Breast (tissue), 4 donors: Measurements from ENCODE around the gene SDK1.

- PRO-cap, 3 experiments, result no peak in any of the 3 experiments
- RRBS, result no CpG with 5 or more reads among the region's 25 CpGs
Observed at GRCh38 chr7:2787245-2787957, 56.7 kb downstream of the GNA12 start.

DNA sequence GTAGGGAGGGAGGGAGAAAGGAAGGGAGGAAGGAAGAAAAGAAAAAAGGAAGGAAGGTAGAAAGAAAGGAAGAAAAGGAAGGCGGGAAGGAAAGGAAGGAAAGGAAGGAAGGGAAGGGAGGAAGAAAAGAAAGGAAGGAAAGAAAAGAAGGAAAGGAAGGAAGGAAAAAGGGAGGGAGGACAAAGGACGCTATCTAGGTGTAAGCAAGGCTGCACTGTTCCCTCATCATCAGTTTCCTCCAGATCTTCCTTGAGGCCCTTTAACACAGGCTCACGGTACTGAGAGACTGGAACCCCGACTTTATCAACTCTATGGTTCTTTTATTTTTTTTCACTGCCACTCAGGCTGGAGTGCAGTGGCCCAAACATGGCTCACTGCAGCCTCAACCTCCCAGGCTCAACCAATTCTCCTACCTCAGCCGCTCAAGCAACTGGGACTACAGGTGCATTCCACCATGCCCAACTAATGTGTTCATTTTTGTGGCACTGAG, 2.1 kb downstream of the GNA12 start:
- PRO-cap, 3 experiments, result no peak in any of the 3 experiments
- RRBS, result no CpG with 5 or more reads among the region's 5 CpGs

DNA sequence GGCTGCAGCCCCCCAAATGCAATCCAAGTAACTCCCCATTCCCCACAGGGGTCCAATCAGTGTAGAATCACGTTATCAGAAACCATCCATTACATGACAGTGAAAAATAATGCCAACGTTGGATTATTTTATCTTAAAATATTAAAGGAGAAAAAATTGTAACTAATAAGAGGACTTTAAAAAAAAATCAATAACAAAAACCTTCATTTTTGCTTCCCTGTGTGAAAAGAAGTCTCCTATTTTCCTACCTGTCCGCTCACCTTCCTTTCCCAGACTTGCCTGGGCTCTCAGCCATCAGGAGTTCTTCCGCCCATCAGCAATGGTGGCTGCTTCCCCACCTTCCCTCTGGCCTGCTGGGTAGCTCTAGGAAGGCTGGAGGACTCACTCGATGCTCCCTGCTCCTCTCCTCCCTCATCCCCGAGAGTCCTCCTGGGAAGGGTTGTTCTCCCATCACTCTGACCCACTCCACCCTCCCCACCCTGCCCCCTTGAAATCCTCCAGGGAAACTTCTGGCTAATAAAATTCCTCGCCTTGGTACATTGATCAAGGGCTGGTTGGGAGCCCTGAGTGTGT, 126.6 kb upstream of the SDK1 start:
- PRO-cap, 3 experiments, result no peak in any of the 3 experiments
- RRBS, result no CpG with 5 or more reads among the region's 7 CpGs

DNA sequence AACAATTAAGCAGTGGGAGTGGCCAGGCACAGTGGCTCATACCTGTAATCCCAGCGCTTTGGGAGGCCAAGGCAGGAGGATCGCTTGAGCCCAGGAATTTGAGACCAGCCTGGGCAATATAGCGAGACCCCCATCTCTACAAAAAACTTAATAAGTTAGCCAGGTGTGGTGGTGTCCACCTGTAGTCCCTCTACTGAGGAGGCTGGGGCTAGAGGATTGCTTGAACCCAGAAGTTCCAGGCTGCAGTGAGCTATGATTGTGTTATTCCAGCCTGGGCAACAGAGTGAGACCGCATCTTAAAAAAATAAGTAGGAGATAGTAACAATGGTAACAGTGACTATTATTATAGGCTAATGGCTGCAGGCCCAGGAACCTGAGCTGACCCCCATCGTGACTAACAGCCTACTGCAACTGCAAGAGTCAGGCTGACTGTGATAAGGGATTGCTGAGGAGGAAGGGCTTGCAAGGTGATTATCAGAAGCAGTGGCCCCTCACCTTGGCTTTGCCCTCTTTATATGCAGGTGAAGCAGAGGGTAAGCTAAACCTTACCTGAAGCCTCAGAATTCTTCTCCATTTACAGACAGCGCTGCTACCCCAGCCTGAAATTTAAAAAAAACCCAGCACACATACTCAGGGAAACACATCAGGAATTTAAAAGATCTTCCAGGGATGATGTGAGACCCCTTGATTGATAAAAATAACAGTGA, 84.0 kb upstream of the SDK1 start:
- PRO-cap, 3 experiments, result no peak in any of the 3 experiments
- RRBS, result no CpG with 5 or more reads among the region's 6 CpGs

GRCh38 chr7:3300538-3301434, at the start of gene SDK1:
TSS of gene SDK1 (plus strand) at chr7:3301252.
- PRO-cap, 3 experiments, result peak in 3 of 3 experiments; most common plus-strand start chr7:3301142 (in 2); most common minus-strand start chr7:3300883 (in 3)
- RRBS, result 2% methylated on average over 70 of the region's 124 CpGs

- PRO-cap, 3 experiments, result no peak in any of the 3 experiments
- RRBS, result no CpG with 5 or more reads among the region's 36 CpGs
Observed at GRCh38 chr7:3301975-3303118, 1.3 kb downstream of the SDK1 start.

DNA sequence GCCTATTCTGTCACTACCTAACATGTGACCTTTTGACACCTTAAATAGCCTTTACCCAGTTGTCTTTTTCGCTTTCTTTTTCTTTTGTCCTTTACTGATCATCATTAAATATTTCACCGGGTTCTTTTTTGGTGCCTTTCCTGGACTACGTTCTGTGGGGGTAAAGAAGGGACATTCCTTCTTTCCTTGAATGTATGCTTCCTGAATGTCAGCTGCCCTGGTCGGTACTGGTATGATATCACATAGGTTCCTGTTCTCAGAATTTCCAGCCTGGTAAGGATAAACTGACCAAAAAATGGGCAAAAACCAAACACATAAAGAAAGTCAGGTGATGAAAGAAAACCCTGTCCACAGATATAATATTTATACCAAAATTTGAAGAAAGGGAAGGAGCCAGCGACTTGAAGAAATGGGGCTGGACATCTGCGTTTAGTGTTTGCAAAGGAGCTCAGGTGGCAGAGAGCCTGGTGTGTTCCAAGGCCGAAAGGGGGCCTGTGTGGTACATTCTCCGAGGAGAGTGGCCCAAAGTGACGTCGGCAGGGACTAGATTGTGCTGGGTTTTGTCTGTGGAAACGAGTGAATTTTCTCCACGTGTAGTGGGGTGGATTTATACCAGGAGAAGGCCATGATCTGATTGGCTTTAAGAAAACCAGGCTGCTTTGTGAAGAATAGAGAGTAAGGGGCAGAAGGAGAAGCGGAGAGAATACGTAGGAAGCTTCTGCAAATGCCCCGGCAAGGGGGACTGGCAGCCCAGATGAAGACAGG, 358.2 kb downstream of the SDK1 start:
- PRO-cap, 3 experiments, result no peak in any of the 3 experiments
- RRBS, result no CpG with 5 or more reads among the region's 15 CpGs

- PRO-cap, 3 experiments, result no peak in any of the 3 experiments
- RRBS, result no CpG with 5 or more reads among the region's 13 CpGs
Observed at GRCh38 chr7:3921844-3922695, 621.0 kb downstream of the SDK1 start.

GRCh38 chr7:4089074-4089481, 593.0 kb upstream of the FOXK1 start:
- PRO-cap, 3 experiments, result no peak in any of the 3 experiments
- RRBS, result no CpG with 5 or more reads among the region's 11 CpGs

GRCh38 chr7:4096868-4097524, 585.1 kb upstream of the FOXK1 start:
- PRO-cap, 3 experiments, result no peak in any of the 3 experiments
- RRBS, result no CpG with 5 or more reads among the region's 14 CpGs

DNA sequence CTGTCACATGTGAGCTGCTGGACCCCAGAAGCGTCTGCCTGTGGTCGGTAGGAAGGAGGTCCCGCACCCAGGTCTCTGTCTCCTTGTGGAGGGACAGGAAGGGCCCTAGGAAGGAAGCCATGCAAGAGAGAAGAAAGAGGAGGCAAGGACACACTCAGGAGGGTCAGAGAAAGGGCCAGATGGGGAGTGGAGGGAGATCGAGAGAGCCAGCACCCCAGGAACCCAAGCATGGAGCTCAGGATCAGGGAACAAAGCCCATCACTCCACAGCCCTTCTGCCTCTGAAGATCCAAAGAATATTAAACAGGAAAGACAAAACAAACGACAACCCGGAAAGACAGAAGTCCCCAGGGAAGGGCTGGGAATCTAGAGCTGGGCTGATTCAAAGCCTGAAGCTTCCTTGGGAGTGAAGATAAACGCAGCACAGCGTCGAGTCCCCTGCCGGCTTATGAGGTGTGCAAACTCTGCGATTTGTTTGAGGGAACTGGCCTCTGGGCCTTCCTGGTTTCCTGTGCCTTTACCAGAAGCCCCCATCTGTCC, 580.3 kb upstream of the FOXK1 start:
- PRO-cap, 3 experiments, result no peak in any of the 3 experiments
- RRBS, result 16% methylated on average over 5 of the region's 11 CpGs

GRCh38 chr7:4689422-4690442, 7.6 kb downstream of the FOXK1 start:
- PRO-cap, 3 experiments, result no peak in any of the 3 experiments
- RRBS, result 32% methylated on average over 5 of the region's 29 CpGs

- PRO-cap, 3 experiments, result no peak in any of the 3 experiments
- RRBS, result no CpG with 5 or more reads among the region's 21 CpGs
Observed at GRCh38 chr7:4702869-4703462, 20.9 kb downstream of the FOXK1 start.

DNA sequence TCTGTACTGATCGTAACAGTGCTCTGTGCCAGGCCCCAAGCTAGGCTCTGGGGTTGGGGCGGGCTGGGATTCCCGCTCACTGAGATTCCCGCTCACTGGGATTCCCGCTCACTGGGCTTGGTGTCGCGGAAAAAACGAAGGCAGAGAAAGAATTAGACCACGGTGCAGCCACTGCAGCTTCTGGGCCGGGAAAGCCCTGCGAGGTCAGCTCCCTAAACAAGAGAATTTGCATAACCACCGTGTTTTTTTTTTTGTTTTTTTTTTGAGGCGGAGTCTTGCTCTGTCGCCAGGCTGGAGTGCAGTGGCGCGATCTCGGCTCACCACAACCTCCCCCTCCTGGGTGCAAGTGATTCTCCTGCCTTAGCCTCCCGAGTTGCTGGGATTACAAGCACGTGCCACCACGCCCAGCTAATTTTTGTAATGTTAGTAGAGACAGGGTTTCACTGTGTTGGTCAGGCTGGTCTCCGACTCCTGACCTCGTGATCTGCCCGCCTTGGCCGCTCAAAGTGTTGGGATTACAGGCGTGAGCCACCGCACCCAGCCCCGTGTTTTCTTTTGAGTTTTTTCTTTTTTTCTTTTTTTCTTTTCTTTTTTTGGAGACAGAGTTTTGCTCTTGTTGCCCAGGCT, 31.3 kb downstream of the FOXK1 start:
- PRO-cap, 3 experiments, result no peak in any of the 3 experiments
- RRBS, result no CpG with 5 or more reads among the region's 27 CpGs

DNA sequence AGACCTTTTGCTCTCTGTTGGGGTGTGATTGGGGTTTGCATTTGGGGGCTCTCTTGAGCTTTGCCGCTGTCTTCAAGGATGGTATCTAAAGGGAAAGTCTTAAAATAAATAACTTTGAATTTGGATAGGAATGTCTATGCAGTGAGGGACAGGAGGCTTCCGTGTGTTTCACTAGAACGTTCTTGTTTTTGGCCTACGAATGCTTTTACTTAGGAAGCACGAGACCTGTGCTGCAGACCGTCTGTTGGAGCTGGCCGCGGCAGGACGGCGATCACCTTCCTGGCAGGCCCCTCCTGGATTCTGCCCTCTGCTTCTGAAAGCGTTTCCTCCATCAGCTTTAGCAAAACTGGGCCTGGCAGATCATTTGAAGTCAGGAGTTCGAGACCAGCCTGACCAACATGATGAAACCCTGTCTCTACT, 44.0 kb downstream of the FOXK1 start:
- PRO-cap, 3 experiments, result no peak in any of the 3 experiments
- RRBS, result no CpG with 5 or more reads among the region's 12 CpGs

DNA sequence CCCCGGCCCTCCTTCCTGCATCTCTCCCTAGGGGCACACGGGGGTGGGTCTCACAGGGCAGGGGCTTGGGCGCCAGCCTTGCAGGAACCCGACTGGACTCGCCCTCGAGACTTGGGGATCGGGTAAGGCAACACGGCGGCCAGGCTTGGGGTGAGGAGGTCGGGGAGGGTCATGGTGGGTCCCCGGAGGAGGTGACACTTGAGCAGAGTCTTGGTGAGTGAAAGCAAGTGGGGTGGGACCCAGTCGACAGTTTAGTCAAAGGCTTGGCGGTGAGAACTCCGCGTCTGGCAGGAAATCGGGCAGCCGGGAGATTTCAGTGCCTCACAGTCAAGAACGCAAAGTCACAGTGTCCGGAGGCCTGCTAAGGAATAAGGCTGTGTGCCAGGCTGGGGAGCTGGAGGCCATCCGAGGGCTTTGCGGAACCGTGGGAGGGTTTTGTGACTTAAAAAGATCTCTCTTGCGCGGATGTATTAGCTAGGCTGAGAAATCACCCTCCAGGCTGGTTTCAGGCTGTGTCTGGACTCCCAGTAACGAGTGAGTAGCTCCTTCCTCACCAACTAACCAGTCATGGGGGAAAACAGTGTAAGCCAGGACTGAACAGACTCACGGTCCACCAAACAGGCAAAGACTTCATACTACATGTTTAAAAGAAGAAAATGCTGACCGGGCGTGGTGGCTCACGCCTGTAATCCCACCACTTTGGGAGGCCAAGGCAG, 509 bp downstream of the AP5Z1 start:
- PRO-cap, 3 experiments, result no peak in any of the 3 experiments
- RRBS, result 0% methylated on average over 5 of the region's 29 CpGs

- PRO-cap, 3 experiments, result no peak in any of the 3 experiments
- RRBS, result no CpG with 5 or more reads among the region's 27 CpGs
Observed at GRCh38 chr7:4790971-4791614, 15.7 kb downstream of the AP5Z1 start.

DNA sequence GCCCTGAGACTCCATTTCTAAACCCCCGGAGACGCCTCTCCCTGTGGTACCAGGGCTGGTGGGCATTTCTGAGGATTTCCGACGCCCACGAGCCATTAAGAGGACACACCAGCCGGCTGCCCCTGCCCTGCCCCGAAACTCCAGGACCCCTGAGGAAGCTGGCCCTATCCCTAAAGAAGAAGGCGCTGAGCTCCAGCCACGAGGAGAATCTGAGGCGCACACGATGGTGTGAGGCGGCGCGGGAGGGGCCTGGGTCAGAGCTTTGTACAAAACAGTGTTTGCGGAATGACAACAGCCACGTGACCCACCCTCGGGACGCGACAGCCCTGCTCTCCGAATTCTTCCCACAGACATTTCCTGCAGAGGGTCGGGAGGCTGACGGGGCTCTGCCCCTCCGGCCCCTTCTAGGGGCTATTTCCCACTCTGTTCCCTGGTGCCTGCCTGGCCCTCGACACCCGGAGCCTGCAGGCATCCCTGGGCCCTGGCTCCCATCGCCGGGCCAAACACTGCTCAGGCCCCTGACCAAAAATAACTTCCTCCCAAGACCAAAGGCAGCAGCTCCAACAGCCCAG, 42.4 kb downstream of the PAPOLB start:
- PRO-cap, 3 experiments, result no peak in any of the 3 experiments
- RRBS, result 43% methylated on average over 7 of the region's 27 CpGs

- PRO-cap, 3 experiments, result no peak in any of the 3 experiments
- RRBS, result 70% methylated on average over 9 of the region's 17 CpGs
Observed at GRCh38 chr7:4824336-4824943, 37.4 kb downstream of the PAPOLB start.

GRCh38 chr7:4831866-4832353, 29.9 kb downstream of the PAPOLB start:
- PRO-cap, 3 experiments, result no peak in any of the 3 experiments
- RRBS, result 89% methylated on average over 3 of the region's 13 CpGs